ENCODE results near the gene ZNF396.

GRCh38 chr18:32087068-32087468, 4.6 kb upstream of the RNF138 start:
- RRBS = no CpG with 5 or more reads among the region's 9 CpGs

GRCh38 chr18:32802893-32803926, 30.4 kb upstream of the KLHL14 start:
- RRBS = no CpG with 5 or more reads among the region's 8 CpGs

DNA sequence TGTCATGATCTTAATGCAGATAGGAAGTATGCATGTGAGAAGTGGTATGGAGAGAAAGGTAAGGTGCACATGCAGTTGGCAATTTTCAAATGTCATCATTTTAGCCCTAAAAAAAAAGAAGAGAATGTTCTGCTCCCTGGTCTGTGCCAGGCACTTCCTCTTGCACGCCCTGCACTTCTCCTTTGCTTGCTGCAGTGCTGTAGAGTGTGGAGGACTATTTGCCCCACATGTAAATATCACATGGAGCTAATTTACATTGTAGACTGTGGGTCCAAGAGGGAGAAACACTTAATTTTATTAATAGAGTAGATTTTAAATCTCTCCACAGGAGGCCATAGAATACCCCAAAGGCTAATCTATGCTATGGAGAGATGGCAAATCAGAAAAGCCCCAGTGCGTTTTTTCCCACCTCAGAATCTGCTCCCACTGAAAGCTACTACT, 137.0 kb upstream of the KLHL14 start:
- RRBS = no CpG with 5 or more reads among the region's 2 CpGs

DNA sequence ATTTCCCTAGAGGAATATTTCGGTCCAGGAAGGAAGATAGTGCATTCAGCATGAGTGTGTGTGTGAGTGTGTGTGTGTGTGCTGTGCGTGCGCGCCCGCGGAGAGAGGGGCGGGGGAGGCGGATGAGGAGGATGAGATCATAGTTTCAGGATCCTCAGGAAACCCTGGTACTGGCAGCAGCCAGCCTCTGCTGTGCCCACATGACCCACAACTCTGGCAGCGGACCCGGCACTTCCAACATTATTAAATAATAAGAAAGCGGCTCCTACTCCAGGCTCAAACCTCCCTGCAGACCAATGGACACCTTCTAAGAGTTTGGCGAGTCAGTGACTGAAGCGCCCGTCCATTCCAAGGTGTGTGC, 217.0 kb upstream of the DTNA start:
- RRBS = no CpG with 5 or more reads among the region's 14 CpGs

DNA sequence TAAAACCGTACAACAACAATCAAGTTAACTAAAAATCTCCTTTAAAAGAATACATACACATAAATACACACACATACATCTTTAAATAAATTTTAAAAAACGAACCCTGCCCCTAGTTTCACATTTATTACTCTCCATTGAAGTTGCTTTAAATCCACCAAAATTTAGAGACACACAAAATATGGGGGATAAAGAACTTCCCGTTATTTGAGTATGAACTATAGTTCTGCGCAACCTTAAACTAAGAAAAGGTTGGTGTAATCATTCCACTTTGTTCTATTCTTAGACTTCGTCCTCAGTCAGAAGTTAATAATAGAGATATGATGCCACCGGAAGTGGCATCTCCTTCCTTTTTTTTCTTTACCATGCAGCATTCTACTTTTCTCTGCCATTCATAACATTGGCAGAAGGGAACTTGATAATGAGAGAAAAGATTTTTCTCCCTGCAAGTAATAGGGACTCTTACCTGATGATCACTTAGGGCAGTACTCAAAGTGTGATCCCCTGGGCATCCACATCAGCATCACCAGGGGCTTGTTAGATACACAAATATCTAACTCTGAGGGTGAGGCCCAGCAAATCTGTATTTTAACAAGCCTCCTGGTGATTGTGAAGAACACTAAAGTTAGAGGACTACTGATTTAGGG, 147.8 kb upstream of the DTNA start:
- RRBS = no CpG with 5 or more reads among the region's 6 CpGs

- RRBS = no CpG with 5 or more reads among the region's 4 CpGs
Observed at GRCh38 chr18:34593669-34594729, 116.1 kb upstream of the DTNA start.

- RRBS = no CpG with 5 or more reads among the region's 9 CpGs
Observed at GRCh38 chr18:34860488-34860992, 150.4 kb downstream of the DTNA start.

DNA sequence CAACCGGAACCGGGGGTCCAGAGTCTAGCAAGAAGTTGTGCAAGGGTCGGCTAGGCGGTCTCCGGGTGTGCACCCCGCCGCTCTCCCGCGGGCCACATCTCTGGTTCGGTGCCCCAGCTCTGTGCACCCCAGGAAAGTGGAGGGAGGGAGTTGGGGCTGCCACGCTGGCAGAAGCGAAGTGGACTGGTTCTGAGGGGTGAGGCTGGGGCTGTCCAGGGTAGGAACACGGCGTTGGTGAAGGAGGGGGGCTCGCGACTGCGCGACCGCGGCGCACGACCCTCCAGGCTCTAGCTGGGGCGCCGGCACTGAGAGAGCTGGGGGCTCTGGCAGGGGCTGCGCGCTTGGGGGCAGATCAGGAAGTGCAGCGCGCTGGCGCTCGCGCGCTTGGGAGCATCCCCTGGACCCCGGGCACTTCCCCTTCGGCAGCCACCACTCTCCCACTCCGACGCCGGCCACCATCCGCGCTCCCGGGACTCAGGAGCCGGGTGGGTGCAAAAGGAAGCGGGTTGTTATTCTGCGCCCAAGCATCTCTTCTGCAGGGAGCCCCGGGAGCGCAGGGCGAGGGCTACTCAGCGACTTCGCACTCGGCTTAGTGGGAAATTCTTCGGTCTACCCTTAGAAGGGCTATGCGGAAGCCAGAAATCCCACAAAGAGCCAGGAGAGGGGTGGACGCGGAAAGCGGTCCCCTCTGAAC, 63.9 kb upstream of the MAPRE2 start:
- RRBS = 6% methylated on average over 18 of the region's 54 CpGs

DNA sequence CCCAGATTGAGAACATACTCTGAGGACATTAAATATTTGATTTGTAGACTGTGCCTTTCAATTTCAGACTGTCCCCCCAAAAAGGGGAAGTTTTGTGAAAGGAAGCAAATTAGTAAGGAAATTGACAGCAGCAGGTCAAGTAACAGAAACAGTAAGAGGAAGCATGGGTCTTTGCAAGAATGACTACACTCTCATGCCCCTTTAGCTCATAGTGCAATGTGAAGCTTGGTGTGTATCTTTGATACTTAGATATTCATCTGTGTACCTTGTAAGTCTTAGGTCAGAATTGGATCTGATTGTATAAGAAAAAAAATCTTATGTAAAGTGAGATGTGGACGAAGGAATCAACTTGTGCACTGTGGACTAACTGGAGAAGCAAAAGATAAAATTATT, 2.1 kb upstream of the MAPRE2 start:
- RRBS = no CpG with 5 or more reads among the region's 1 CpG

DNA sequence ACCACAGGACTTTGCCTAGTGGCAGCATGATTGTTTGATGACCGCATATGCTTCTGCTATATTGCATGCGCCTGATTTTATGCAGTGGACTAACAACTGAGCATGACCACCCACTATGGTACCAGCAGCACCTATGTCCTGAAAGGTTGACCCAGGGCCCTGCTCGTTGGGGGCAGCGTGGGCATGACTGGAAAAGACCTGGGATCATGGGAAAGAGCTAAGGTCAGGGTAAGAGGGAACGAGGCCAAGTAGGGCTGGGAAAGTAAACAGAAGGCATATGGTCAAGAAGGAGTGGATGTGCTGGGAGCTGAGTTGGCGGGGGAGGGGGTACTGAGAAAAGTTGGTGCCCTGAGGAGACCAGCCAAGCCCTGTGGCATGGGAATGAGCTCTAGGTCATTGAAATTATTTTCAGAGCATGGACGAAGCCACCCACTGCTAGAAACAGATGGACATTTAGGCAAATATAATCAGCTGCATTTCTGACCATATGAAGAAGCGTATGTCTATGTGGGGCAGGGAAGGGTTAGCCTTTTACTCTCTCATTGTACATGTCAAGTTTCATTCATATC, 18.9 kb downstream of the MAPRE2 start:
- RRBS = no CpG with 5 or more reads among the region's 8 CpGs

DNA sequence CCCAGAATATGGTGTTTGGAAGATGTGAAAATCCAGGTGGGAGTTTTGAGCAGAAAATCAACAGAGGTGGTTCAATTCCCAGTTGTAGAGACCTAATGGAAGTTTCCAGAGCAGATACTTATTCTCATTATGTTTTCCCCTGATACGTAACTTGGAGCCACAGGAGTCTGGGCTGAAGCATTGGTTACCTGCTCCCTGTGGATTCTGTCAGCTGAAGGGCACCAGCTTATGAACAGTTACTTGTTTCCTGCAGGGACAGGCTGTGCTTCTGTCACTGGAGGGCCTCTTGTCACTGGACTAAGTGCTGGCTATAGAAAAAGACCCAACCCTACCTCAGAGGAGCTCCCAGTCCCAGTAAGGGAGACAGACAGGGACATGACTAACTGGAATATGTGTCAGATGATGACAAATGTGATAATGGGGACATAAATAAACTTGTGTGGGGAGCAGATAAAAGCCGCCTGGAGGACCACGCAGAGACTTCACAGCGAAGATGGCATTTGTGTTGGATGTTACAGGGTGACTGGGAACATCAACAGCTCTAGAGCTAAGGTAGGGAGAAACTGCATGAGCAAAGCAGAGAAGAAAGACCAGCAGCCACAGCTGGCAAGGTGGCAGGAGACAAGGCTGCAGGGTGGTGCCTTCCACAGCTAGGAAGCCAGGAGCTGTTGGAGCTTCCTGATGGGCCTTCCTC, 95.0 kb downstream of the MAPRE2 start:
- RRBS = no CpG with 5 or more reads among the region's 4 CpGs

DNA sequence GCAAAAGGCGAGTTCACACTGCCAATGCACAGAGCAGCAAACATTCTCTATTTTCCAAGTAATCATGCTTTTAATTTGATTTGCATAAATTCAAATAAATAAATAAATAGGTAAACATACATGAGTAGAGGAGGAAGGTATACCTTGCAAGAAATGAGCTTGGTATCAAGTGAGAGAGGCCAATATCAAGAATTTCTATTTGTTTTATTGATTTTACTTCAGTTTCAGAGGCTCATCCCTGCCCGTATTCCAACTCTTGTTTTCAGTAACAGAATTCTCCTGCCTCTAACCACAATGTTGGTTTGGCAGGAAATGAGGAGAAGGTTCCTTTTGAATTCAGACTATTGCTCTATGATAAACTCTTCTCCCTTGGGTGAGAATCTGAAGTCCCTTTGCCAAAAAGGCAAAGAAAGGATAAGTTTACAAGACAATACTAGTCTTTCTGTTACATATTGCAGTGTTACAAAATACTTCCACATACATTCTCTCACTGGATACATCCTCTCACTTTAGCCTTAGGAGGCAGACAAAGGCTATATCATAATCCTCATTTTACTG, 68.3 kb upstream of the ZNF397 start:
- RRBS = no CpG with 5 or more reads among the region's 2 CpGs

- RRBS = 4% methylated on average over 37 of the region's 77 CpGs
Observed at GRCh38 chr18:35376703-35377625, at the start of gene ZNF396. Gene ZNF396, minus strand, starts transcription at chr18:35377337.

- RRBS = no CpG with 5 or more reads among the region's 10 CpGs
Observed at GRCh38 chr18:35523813-35524824, 26.4 kb upstream of the INO80C start.

DNA sequence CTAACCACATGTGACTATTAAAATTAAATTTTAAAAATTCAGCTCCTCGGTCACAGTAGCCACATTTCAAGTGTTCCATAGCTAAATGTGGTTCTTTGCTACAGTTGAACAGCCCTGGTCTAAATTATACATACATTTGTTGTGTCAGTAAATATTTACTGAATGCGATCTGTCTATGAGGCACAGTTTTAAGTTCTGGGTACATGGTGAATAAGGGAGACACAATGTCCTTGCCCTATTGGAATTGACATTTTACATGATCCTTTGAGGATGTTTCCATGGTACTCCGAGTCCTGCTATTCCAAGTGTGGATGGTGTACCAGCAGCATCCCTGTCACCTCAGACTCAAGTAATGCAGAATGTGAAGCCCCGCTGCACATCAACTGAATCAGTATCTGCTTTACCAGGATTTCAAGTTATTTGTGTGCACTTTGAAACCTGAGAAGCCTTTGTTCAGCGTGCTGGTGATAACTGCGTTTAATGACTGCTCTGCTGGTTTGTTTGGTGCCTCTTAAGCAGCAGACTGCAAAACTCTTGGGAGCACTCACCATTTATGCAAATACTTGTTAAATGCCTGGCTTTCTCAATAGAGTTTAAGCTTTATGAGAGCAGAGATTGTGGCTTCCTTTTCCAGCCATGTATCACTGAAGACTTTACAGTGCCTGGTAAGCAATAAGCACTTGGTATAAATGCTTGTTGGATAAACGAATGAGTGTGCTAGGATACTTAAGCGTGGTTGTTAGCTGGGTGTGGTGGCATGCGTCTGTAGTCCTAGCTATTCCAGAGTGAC, 1.5 kb downstream of the GALNT1 start:
- RRBS = no CpG with 5 or more reads among the region's 9 CpGs

DNA sequence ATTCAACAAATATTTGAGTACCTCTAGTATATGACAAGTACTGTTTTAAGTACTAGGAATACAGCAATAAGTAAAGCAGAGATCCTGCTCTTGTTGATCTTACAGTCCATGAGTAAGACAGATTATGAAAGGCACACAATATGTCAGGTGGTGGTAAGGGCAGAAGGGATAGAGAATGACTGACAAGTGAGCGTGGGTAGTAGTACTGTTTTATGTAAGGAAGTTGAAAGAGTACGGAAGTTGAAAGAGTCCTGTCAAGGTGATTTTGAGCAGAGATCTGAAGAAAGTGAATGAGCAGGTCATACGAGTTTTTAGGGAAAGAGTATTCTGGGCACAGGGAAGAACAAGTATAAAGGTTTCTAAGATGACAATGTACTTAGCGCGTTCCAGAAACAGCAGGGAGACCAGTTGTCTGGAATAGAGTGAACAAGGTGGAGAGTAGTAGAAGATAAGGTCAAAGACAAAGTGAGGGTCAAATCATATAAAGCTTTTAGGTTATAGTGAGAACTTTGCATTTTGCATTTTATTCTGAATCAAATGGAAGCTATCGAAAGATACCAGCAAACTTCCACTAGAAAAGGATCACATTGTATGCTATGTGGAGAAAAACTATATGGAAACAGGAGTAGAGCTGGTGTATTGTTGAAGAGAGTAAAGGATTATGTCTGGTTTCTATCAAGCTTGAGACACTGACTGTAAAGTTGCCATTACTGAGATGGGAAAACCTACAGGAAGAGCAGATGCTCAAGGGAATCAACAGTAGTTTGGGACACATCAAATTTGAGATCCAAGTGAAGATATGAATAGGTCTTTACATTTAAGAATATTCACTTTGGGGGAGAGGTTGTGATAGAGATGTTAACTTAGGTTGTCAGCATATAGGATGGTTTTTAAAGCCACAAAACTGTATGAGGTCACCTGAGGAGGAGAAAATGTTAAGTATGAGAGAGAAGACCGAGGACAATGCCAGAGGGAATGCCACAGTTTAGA, 111.7 kb downstream of the GALNT1 start:
- RRBS = no CpG with 5 or more reads among the region's 7 CpGs

DNA sequence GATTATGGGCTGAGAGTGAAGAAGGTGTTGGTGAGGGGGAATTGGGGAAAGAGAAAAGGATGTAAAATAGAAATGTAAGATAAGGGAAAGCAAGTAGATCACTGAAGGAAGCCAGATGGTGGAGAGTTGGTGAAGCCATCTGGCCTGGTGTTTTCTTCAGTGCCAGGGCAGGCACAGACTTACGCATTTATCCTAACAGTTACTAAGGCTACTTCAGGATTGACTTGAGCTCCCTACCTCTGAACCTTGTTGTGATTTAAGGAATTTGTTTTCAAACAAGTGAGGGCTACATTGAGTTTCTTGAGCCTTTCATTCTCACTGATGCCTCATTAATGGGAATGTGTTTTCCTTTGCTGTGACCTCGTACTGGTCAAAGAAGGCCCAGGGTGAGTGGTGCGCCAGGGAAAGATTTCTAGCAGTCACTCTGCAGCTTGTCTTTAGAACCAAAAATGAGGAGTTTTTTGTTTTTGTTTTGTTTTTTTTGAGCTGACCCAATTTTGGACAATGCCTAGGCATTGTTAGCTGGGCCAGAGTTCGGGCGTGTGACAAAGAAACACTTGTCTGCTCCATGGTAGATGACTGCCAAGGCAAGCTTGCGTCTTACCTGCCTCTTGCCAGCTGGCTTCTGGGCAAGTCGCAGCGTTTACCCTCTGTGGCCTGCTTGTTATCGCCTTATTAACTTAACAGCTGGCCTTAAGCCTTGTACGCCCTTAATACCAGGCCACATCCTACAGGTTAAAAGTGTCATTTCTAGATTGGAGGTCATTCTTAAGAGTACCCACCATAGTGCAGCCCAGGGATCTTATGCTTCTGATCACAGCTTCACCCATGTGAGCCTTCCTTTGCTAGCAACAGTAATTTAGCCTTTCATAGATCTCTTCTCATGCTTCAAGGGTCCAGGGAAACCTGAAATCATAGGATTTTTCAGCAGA, 114.2 kb downstream of the GALNT1 start:
- RRBS = no CpG with 5 or more reads among the region's 10 CpGs

- RRBS = no CpG with 5 or more reads among the region's 3 CpGs
Observed at GRCh38 chr18:35914744-35915128, 57.7 kb upstream of the C18orf21 start.

DNA sequence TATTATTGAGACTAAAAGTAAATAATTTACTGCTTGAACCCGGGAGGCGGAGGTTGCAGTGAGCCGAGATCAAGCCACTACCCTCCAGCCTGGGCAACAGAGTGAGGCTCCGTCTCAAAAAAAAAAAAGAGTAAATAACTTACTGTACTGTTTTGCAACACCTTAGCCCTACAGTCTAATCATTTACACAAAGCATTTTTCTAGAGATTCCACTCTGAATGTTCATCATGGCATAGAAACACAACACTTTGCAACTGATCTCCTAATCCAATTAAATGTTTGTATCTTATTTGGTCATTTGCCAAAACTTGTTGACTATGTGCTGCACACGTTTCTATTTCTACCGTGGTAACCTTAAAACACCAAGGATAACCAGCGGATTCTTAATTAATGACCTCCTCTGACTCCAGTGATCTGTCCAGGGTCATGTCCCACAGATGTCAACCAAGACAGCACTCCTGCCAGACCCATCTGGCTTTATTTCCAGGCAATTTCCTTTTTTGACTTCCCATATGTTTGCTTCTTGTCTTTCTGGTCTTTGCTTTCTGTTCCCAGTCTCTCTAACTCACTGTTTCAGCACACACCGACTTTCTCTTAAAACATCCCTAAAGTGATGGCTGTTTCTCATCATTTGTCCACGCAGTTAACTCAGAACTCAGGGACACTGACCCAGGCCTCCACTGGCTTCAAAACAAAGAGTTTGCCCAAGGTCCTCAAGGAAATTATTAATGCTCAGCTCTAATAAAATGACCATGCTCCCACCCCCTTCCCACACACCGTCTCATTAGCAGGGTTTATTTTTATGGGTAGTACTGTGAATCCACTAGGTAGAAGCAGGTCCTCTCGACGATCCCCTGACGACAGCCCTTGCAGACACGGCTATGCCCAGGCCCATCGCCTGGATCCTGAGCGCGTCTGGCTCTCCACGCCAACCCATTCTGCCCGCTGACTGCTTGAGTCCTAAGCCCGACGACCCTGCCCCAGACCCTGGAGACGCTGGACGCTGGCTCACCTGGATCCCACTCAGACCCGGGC, 23.0 kb upstream of the C18orf21 start:
- RRBS = 7% methylated on average over 1 of the region's 24 CpGs

DNA sequence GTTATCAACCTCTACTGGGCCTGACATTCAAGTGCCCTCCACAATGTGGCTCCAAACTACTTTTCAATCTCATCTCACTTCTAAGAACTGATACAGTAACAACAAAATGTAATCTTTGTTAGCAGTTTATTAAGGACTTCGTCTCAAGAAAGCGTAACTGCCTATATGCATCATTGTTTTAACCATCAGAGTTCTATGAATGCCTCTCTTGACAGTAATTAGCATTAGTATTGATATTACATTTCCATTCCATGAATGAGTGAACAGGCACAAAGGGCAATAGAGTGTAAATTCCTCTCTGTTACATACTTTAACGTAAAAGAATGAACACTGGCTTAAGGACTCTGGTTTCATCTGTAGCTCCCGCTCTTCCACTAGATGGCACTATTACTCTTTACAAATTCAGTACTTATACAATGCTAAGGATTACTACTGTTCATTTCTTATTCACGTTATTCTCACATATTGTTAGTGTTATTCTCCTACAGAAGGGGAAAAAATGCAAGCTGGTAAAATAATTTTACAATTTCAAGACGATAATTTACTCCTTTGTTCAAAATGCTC, 45.1 kb downstream of the C18orf21 start:
- RRBS = no CpG with 5 or more reads among the region's 6 CpGs

All from AG08470 (cell line).